Right ventricle myocardium (tissue), 1 donor: ENCODE results near the gene SYNGAP1.

GRCh38 chr6:33210899-33211526, 2.7 kb downstream of the RING1 start:
- PRO-cap, 2 experiments, result no peak in any of the 2 experiments

DNA sequence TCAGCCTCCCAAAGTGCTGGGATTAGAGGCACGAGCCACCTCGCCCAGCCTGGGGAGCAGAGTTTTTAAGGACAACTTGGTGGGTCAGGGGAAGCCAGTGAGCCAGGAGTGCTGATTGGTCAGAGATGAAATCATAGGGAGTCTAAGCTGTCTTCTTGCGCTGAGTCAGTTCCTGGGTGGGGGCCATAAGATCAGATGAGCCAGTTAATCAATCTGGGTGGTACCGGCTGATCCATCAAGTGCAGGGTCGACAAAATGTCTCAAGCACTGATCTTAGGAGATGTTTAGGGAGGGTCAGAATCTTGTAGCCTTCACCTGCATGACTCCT, 15.7 kb upstream of the KIFC1 start:
- PRO-cap, 2 experiments, result no peak in any of the 2 experiments

DNA sequence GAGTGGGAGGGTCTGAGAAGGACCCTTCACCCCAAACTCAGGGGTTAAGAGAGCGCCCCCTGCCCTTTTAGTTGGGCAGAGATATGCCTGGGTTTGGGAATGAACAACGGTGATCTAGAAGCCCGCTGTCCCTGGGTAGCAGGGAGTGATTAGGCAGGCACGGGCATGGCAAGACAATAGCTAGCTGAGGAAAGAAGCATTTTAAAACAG, 565 bp upstream of the CUTA start:
- PRO-cap, 2 experiments, result no peak in any of the 2 experiments

DNA sequence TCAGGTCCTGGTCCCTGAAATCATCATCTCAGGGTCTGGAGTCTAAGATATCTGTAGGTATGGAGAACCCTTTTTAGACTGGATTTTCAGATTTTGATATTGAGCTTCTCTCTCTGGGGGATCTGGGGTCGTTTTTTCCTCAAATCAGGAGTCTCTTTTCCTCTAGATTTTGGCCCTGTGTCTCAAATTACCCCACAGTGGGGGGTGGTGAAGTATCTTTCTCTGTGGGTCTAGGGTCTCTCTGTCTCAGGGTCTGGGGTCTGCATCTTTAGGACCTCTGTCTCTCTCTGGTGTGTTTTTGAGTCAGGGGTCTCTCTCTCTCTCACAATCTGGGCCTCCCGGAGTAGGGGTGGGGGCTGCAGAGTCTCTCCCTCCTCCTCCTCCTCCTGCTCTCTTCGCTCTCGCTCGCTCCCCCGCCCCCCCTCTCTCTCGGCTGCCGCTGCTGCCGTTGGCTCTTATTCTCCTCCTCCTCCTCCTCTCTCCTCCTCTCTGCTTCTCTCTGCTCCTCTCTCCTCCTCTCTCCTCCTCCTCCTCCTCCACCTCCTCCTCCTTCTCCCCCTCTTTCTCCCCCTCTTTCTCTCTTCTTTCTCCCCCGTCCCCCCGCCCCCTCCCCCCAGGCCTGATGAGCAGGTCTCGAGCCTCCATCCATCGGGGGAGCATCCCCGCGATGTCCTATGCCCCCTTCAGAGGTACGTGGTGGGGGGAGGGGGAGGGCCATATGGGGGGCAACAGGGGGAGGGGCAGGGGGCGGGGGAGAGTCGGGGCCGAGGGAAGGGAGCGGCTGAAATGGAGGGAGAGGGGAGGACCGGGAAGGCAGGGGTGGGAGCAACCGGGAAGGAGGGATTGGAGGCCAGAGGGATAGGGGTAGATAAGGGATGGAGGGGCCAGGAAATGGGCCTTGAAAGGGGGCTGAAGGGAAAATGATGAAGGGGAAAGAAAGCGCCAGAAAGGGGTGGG, at the start of gene SYNGAP1:
Gene SYNGAP1, plus strand, starts transcription at position 423 of the 957 bp plus-strand sequence.
- PRO-cap, 2 experiments, result peak in 2 of 2 experiments; most common plus-strand start position 772 of the sequence (in 1); most common minus-strand start position 403 of the sequence (in 1)

GRCh38 chr6:33431783-33432541, 12.1 kb downstream of the SYNGAP1 start:
- PRO-cap, 2 experiments, result no peak in any of the 2 experiments

DNA sequence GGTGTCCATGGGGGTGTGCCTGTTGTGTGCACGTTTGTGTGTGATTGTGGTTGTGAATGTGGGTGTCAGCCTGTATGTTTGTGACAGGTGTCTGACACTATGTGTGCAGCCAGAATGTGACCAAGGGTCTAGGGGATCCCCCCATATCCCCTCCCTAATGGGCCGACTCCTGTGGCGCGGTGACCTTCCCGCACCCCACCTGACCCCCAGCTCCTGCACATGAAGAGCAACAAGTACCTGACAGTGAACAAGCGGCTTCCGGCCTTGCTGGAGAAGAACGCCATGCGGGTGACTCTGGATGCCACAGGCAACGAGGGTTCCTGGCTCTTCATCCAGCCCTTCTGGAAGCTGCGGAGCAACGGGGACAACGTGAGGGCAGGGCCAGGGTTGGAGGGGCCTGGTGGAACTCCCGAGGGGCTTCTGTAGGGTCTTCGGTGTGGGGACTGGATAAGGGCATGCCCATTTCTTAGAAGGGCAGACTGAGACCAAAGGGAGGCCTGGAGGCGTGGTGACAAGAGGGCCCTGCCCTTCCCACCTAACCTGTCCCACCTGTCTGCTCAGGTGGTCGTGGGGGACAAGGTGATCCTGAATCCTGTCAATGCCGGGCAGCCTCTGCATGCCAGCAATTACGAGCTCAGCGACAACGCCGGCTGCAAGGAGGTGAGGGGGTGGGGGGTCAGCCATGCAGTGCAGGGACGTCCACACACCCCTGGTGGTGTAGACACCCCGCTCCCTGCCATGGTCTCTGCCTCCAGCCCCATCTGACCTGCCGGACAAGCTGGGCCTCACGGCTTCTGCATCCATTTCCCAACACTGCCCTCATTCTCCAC, 37.6 kb downstream of the ITPR3 start:
- PRO-cap, 2 experiments, result no peak in any of the 2 experiments

DNA sequence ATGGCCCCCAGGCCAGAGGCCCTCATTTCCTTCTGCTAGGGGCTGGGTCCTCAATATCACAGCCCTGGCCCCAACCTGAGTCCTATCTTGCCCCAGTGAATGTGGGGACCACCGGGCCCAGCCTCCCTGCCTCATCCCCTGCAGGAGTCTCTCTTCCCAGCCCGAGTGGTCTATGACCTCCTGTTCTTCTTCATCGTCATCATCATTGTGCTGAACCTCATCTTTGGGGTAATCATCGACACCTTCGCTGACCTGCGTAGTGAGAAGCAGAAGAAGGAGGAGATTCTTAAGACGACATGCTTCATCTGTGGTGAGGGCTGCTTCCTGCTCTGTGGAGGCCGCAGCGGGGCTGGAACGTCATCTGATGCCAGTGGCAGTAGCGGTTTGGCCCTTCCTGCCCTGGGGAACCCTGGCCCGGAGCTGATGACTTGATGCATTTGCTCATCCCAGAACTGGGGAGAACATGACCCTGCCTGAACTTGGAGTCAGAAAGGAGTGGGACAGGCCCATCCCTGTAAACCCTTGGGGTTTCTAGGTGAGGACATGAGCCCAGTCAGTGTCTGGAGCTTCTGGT, 18.8 kb downstream of the UQCC2 start:
- PRO-cap, 2 experiments, result no peak in any of the 2 experiments

- PRO-cap, 2 experiments, result no peak in any of the 2 experiments
Observed at GRCh38 chr6:33739561-33740038, 7.1 kb downstream of the IP6K3 start.

- PRO-cap, 2 experiments, result no peak in any of the 2 experiments
Observed at GRCh38 chr6:33745462-33745999, 1.2 kb downstream of the IP6K3 start.

DNA sequence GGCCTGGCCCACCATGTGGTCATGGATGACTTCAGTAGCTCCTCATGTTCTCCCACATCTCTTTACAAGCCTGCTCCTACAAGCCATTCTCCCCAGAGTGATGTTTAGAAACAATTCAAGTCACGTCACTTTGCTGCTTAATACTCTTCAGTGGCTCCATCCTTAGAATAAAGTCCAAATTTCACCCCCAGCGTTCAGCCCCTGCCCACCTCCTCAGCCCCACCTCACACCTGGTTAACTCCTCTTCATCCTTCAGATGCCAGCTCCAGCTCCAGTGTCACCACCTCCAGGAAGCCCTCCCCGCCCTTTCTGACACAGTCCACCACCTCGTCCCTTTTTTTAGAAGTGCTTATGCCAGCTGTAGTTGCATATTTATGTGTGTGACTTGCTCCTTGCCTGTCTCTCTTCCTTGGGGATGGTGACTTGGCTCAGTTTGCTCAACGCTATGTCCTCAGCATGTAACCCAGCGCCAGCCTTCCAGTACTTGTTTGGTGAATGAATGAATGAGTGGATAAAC, 3.5 kb upstream of the IP6K3 start:
- PRO-cap, 2 experiments, result no peak in any of the 2 experiments

DNA sequence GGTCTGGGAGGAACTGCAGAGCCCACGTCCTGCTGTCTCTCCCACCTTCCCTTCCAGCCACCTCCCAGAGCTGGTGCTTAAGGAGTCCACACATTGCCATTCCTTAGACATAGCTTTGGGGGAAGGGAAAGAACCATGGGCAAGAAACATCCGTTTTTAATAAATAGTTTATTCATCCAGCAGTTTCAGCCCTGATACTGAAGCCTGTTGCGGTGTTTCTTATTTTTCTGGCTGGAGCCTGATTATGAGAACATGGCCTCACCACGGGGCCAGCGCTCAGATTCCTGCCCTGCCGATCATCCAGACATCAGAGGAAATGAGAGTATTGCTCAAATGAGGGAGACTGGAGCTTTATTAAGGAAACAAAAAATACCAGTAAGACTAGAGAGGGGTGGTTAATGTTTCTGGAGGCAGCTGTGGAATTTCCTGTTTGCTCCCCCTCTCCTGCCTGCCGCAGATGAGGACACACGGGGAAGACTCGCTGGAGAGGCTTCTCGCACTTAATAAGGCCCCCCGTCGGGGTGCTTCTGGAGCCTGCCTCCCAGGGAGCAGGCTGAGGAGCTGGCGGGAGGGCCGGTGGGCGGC, 17.8 kb downstream of the LEMD2 start:
- PRO-cap, 2 experiments, result peak in 1 of 2 experiments; most common minus-strand start position 311 of the sequence (in 1)

- PRO-cap, 2 experiments, result no peak in any of the 2 experiments
Observed at GRCh38 chr6:33776793-33777224, 12.1 kb downstream of the LEMD2 start.

DNA sequence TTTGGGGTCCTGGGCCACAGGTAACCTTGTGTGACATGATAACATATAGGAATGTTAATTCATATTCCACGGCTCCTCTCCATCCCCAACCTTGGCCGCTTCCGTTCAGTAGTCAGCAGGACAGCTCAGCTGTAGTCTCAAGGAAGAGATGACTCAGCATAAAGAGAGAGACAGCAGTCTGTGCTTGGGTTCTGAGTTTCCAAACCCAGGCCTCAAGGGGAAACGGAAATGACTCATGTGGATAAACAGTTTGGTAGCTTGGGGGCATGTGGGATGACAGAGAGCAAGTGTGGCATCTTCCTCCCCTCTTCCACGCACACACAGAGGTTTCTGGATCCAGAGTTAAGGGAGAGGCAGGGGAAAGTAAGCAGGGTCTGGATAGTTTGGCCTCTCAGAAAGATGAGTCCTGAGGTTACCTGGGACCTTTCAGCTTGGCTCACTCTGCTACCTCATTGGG, 36.3 kb upstream of the MLN start:
- PRO-cap, 2 experiments, result no peak in any of the 2 experiments

- PRO-cap, 2 experiments, result no peak in any of the 2 experiments
Observed at GRCh38 chr6:33840515-33840934, 36.7 kb upstream of the MLN start.

DNA sequence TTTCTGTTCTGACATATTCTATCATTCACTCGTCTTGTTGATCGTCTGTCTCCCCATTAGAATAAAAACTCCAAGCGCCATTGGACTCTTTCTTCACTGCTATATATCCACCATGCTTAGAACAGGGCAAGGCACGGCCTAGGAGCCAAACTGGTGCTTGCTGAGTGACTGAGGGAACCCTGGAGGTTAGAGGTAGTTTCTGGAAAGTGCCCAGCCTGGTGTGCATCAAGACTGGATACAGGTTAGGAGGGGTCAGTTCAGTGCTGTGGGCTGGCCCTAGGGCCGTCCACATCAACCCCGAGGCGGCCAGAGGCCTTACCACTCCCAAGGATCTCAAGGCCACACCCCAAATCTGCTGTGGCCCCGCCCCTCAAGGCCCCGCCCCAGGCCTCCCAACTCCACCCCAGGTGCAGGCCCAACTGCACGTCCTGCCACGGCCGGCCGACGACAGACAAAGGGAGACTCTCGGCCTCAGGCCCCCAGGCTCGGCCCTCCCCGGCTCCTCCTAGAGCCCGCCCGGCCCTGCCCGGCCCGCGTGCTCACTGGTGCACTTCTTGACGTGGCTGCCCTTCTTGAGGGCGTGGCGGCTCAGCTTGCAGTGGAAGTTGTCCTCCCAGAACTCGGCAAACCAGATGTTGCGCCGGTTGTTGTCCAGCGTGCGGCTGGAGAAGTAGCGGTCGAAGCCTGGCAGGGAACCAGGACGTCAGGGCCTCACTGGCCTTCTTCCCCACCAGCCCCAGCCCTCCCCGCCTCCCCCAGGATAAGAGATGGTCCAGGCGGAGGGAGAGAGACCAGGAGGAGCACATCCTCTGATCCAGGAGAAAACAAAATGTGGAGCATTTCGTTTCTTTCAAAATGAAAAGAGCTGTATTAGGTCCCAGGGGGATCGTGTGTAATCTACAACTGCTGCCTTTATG, 89.6 kb downstream of the GRM4 start:
- PRO-cap, 2 experiments, result no peak in any of the 2 experiments

GRCh38 chr6:34182708-34183740, 37.1 kb upstream of the GRM4 start:
- PRO-cap, 2 experiments, result no peak in any of the 2 experiments

DNA sequence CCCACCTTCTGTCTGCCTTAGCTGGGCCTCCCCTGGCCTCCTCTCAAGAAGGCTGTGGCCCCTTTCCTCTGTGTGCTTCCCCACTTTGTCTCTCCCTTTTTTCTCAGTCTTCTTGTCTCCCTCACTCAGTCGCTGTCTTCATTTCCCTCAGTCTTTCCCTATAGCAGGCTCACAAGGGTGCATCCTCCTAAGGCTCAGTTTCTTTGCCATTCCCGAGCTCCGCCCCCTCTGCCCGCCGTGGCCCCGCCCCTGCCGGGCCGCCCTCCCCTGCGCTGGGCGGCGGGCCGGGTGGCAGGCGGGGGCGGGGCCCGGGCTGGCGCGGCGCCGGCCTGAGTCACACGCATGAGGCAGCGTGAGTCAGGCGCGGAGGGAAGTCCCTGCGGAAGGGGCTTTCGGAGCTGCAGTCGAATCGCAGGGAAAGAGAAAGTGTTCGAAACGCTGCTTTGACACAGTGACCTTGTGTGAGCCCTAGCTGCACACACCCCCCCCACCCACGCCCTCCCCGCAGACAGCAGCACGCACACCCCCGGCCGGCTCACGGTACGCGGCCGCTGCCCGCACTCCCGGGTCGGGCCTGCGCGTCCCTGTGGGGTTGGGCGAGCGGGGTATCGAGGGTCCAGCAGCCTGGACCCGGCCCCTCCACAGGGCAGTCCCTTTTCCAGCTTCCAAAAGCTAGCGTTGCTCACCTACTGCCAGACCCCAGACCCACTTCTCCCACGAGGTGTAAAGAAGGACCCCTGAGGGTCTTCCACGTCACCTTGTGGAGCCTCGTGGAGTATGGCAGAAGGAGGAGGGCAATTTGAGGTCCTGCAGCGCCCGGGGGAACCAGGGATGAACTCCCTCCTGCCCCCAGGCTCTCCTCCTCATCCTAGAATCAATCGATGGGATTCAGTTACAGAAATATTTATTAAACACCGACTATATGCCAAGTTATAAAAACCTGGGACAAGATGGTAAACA, 12.6 kb upstream of the HMGA1 start:
- PRO-cap, 2 experiments, result peak in 2 of 2 experiments; most common plus-strand start position 355 of the sequence (in 2); most common minus-strand start position 205 of the sequence (in 1)

DNA sequence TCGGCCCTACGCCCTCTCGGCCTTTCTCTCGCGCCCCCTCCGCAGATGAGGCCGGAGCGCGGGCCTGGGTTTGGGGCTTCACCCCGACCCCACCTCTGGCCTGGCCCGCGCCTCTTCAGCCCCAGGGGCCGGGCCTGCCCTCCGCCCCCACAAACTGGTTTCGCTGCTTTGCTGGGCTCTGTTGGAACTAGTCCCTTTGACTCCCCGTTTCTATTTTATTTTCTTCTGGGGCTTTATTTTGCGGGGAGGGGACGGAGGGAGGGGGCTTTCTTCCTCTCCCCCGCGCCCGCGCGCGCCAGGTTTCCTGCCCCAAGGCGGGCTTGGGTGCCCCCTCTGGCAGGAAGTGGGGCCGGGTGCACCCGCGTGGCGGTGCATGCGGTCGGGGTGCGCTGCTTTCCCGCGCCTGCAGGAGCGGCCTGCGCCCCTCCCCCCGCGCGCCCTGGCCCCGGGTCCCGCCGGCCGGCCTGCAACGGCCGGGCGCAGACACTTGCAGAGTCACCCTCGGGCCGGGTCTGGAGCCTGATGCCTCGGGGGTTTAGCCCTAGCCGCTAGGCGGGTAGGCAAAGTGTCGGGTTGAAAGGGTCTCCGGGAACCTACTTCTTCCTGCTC, 1.3 kb downstream of the HMGA1 start:
- PRO-cap, 2 experiments, result no peak in any of the 2 experiments

GRCh38 chr6:34247534-34248688, 895 bp downstream of the SMIM29 start:
- PRO-cap, 2 experiments, result peak in 2 of 2 experiments; most common plus-strand start chr6:34248552 (in 2)

GRCh38 chr6:34306148-34306953, 57.5 kb upstream of the SMIM29 start:
- PRO-cap, 2 experiments, result no peak in any of the 2 experiments